ENCODE data around the genes MAFB and GTSF1L.

DNA sequence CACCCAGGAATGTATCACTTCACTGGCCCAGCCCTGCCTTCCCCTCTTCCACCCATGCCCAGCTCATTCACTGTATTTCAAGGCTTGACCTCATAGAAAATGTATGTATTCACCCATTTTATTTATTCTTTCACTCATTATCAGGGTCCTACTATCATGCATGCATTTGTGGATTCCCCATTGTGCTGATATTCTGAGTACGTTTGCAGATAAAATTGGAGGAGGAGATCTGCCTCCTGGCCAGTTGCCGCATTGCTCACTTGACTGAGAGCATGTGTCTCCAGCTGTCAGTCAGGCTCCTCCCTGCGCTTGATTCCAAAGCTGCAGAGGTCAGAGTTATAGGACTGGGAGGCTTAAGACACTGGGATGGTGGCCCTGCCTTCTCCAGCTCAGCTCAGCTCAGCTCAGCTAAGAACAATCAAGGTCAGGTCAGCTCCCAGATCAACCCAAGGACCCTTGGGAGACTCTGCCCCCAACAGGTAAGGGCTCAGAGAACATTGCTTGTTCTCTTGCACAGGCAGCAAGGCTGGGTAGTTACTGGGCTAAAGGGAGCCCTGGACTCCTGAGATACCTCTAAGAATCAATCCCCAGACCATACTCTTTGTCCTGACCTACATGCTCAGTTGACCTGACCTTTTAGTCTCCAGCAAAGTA, 104.6 kb downstream of the MAFB start:
- PRO-cap, result no peak
- RAMPAGE, long total RNA, result no peak
- RRBS, result no CpG with 5 or more reads among the region's 3 CpGs

- PRO-cap, result unidirectional peak, minus-strand start at chr20:40688760; bidirectional peak, plus-strand start at chr20:40689397, minus-strand start at chr20:40689236
- RAMPAGE, long total RNA, result no peak
- RRBS, result 6% methylated on average over 47 of the region's 121 CpGs
Observed at GRCh38 chr20:40688324-40689339, at the start of gene MAFB. TSS of gene MAFB (minus strand) at chr20:40689236.

DNA sequence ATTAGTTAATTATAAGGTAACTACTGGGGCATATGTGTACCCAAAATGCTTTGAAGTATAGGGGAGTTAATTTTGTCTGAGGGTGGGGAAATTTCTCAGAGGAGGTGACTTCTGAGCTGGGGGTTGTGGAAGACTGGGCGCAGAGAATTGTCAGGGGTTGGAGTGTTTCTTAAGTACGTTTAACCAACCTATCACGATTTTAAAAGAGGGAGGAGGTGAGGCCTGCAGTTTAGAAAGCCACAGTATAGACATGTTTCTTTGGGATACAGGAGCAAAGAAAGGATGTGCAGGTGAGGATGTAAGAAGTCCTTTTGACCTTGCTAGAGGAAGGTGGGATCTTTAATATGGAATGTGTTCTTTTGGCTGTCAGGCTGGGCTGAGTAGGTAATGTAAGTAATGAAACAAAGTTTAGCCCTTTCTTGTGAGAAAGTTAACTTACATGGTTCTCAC, 2.4 kb downstream of the TOP1 start:
- PRO-cap, result no peak
- RAMPAGE, long total RNA, result no peak
- RRBS, result no CpG with 5 or more reads among the region's 3 CpGs

GRCh38 chr20:41039161-41039514, 10.5 kb downstream of the TOP1 start:
- PRO-cap, result no peak
- RAMPAGE, long total RNA, result no peak
- RRBS, result no CpG with 5 or more reads among the region's 3 CpGs

- PRO-cap, result no peak
- RAMPAGE, long total RNA, result no peak
- RRBS, result no CpG with 5 or more reads among the region's 11 CpGs
Observed at GRCh38 chr20:41117680-41118786, 19.3 kb upstream of the PLCG1 start.

DNA sequence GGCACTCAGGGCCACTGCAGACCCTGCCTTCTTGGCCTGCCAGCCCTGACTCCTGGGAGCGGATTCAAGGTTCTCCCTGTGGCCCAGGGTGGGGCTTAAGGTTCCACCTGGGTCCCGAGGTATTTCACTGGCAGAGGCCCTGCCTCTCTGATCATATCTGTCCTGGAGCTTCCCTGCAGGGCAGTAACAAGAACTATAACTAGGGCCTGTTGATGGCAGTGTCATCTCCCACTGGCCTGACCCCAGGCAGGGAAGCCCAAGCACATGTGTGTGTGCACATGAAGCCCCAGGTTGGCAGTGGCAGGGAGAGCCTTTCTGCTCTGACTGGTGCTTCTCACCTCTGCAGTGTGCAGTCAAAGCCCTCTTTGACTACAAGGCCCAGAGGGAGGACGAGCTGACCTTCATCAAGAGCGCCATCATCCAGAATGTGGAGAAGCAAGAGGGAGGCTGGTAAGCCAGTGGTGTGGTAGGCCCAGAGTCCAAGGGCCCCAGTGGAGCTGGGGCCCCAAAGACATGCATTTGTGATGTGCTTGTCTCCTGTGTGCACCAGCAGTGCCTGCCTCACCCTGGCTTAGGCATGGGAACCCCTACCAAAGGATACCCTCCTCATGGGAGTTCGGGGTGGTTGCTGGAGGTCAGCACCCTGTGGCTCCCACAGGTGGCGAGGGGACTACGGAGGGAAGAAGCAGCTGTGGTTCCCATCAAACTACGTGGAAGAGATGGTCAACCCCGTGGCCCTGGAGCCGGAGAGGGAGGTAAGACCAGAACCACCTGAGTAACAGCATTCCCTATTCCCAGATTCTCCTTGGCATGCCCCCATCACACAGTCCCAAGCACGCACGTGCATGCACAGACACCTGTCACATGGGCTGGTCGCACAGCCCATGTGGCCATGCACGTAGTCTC, 31.3 kb downstream of the PLCG1 start:
- PRO-cap, result no peak
- RAMPAGE, long total RNA, result no peak
- RRBS, result no CpG with 5 or more reads among the region's 14 CpGs

- PRO-cap, result no peak
- RAMPAGE, long total RNA, result no peak
- RRBS, result no CpG with 5 or more reads among the region's 26 CpGs
Observed at GRCh38 chr20:41202662-41203733, 65.7 kb downstream of the PLCG1 start.

GRCh38 chr20:41242293-41242963, 75.1 kb downstream of the ZHX3 start:
- PRO-cap, result no peak
- RAMPAGE, long total RNA, result no peak
- RRBS, result no CpG with 5 or more reads among the region's 1 CpG

DNA sequence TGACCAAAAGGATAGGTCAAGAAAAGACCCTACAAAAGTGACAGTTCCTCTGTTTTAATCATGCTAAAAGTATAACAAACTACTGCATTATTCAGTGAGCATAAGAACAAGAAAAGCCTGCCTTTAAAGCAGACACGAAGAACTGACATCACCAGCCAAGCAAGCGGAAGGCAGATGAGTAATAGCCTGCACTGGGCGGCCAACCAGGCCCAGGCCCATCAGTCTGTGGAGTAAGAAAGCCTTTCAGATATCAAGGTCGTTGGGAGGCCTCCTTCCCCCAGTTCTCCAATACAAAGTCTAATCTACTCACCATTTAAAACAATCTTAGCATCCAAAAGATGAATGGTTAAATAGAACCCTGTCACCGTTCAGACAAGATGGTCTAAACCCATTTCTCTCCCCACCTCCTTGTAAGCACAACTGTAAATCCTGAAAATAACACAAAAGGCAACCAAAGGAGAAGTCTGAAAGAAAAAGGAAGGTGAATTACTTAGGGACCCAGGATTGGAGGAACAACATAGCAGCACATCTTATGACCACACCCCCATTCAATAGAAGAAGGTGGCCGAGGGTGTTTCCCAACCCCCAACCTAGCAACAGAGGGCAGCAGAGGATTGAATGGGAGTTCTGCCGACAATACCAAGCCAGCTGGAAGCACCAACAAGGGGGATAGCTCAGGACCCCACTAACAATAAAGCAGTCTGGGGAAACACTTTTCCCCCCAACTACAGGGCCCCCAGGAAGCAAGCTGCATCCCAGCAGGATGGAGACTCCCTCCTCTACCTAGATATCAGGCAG, 68.0 kb downstream of the ZHX3 start:
- PRO-cap, result no peak
- RAMPAGE, long total RNA, result no peak
- RRBS, result no CpG with 5 or more reads among the region's 7 CpGs

GRCh38 chr20:41317814-41318597, 475 bp upstream of the ZHX3 start:
- PRO-cap, result bidirectional peak, plus-strand start at chr20:41317931, minus-strand start at chr20:41317645
- RAMPAGE, long total RNA, result no peak
- RRBS, result no CpG with 5 or more reads among the region's 28 CpGs

GRCh38 chr20:41470189-41470933, 103.7 kb upstream of the EMILIN3 start:
- PRO-cap, result no peak
- RAMPAGE, long total RNA, result no peak
- RRBS, result no CpG with 5 or more reads among the region's 6 CpGs

- PRO-cap, result no peak
- RAMPAGE, long total RNA, result no peak
- RRBS, result no CpG with 5 or more reads among the region's 5 CpGs
Observed at GRCh38 chr20:41616888-41617256, 1.3 kb downstream of the CHD6 start.

GRCh38 chr20:41969475-41970048, 351.4 kb upstream of the CHD6 start:
- PRO-cap, result no peak
- RAMPAGE, long total RNA, result no peak
- RRBS, result no CpG with 5 or more reads among the region's 7 CpGs

GRCh38 chr20:43456387-43456601, 1.4 kb upstream of the SRSF6 start:
- PRO-cap, result no peak
- RAMPAGE, long total RNA, result no peak
- RRBS, result no CpG with 5 or more reads among the region's 6 CpGs

GRCh38 chr20:43667353-43668258, 692 bp downstream of the MYBL2 start:
- PRO-cap, result no peak
- RAMPAGE, long total RNA, result no peak
- RRBS, result 2% methylated on average over 3 of the region's 37 CpGs

- PRO-cap, result no peak
- RAMPAGE, long total RNA, result no peak
- RRBS, result no CpG with 5 or more reads among the region's 6 CpGs
Observed at GRCh38 chr20:43726654-43727146, at the start of gene GTSF1L. TSS of gene GTSF1L (minus strand) at chr20:43727002.

DNA sequence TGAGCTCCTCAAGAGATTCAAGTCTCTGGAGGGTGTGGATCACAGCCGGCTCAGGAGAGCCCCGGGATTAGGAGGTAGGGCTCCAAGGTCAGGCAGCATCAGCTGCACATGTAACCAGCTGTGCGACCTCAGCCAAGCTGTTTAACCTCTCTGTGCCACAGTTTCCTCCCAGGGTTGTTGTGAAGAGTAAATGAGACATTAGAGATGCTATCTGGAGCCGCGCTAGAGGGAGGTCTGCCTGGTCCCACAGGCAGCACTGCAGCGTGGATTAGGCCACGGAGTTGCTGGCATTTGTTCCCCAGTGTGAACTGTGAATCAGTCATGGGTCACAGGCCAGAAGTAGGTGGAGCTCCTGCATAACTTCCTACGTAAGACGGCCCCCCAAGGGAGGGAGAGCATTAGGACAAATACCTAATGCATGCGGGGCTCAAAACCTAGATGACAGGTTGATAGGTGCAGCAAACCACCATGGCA, 105.3 kb downstream of the TOX2 start:
- PRO-cap, result no peak
- RAMPAGE, long total RNA, result no peak
- RRBS, result no CpG with 5 or more reads among the region's 10 CpGs

DNA sequence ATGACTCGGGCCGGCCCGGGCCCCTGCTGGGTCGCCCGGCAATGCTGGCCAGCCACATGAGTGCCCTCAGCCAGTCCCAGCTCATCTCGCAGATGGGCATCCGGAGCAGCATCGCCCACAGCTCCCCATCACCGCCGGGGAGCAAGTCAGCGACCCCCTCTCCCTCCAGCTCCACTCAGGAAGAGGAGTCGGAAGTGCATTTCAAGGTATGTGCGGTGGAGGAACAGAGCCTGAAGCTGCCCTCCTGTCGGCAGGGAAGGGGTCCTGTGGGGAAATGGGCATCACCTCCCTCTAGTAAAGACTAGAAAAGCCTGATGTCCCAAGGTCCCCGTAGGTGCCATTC, 135.7 kb downstream of the JPH2 start:
- PRO-cap, result no peak
- RAMPAGE, long total RNA, result no peak
- RRBS, result 95% methylated on average over 3 of the region's 15 CpGs

- PRO-cap, result no peak
- RAMPAGE, long total RNA, result no peak
- RRBS, result 58% methylated on average over 3 of the region's 43 CpGs
Observed at GRCh38 chr20:44068485-44069736, 118.1 kb downstream of the JPH2 start.

- PRO-cap, result no peak
- RAMPAGE, long total RNA, result no peak
- RRBS, result no CpG with 5 or more reads among the region's 13 CpGs
Observed at GRCh38 chr20:44185950-44186518, 954 bp downstream of the JPH2 start.

All from lung (tissue), 4 donors.